Subcutaneous preadipocyte (primary cell): ENCODE measurements around the genes PPP1R18, TUBB and ATP6V1G2.

DNA sequence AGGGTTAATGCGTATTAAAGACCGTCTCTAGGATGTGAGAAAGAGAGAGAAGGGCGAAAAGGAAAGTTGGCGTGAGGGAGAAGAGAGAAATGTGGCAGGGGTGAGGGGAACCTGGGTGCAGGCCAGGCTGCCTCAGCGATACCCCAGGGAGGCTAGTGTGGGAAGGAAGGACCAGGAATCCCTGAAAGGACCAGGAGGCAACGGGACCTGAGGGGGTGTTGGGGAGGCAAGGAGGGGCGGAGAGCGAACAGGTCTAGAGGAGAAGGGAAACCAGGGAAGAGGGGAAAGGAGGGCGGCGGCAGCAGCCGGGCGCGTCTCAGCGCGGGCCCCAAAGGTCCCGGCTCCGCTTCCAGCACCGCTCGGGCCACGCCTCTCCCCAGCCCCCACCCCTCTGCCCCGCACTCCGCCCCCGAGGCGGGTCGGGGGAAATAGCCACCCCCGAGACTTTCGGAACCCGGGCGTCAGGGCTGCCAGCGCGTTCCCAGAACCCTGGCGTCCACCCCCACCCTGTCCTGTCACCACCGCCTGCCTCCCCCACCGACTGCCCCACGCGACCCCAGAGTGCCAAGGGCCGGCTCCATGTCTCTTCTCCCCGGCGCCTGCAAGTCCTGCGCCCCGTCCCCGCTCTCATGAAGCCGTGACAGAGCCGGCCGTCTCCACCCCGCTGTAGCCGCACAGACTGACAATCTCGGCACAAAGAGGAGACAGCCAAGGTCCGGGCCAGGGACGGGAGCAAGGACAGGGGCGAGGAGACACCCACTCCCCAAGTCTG, at the start of gene PPP1R18:
PPP1R18 (minus strand) TSS at position 323 of the 772 bp plus-strand sequence.
- CAGE, long polyA plus RNA = no peak

DNA sequence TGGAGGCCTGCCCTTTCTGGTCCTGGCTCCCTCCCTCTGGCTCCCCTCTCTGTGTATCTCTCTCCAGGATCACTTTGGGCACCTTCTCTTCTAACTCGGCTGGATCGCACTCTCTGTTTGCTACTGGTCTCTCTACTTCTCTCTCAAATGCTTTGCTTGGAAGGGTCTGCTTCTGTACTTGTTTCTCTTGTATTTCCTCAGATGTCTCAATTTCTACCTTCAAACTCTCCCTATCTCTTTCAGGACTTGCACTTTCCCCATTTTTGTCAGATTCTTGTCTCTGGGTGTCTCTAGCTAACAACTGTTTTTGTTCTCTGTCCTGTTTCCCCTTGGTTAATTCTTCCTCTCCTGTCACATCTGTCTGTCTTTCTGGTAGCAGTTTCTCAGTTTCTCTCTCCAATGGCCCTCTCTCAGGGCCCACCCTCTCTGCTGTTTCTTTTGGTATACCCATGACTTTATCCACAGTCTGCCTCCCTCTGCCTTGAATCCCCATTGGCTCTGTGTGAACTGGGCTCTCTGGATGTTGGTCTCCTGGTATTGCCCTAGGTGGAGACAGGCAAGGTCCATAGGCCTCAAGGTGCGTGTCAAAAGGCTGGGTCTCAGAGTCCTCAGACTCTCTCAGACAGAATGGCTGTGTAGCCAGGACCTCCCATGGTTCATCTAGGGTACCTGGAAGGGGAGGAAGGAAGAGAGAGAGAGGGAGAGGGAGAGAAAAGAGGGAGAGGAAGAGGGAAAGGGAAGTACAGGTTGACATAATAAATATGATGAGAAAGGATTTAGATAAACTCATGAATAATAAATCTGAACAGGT, 9.2 kb downstream of the MDC1 start:
- CAGE, long polyA plus RNA = no peak

DNA sequence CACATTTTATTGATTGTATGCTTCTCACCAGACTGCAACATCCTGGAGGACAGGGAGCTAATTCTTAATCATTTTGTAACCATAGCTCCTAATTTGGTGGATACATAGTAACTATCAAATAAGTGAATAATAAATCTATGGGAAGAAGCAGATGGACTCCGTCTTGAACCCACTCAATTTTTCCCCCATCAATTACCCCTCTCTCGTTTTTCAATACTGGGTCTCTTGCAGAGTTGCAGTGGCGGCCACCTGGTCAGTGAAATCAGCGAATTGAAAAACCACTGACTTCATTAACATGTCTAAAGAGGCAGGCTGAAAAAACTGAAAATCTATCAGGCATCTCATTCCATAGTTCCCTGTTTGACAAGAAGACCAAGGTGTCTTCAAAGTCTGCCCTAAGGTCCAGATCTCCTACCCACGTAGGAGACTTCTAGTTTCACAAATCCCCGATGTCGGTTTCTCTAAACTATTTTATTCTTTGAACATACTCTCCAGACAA, 925 bp upstream of the TUBB start:
- CAGE, long polyA plus RNA = no peak

DNA sequence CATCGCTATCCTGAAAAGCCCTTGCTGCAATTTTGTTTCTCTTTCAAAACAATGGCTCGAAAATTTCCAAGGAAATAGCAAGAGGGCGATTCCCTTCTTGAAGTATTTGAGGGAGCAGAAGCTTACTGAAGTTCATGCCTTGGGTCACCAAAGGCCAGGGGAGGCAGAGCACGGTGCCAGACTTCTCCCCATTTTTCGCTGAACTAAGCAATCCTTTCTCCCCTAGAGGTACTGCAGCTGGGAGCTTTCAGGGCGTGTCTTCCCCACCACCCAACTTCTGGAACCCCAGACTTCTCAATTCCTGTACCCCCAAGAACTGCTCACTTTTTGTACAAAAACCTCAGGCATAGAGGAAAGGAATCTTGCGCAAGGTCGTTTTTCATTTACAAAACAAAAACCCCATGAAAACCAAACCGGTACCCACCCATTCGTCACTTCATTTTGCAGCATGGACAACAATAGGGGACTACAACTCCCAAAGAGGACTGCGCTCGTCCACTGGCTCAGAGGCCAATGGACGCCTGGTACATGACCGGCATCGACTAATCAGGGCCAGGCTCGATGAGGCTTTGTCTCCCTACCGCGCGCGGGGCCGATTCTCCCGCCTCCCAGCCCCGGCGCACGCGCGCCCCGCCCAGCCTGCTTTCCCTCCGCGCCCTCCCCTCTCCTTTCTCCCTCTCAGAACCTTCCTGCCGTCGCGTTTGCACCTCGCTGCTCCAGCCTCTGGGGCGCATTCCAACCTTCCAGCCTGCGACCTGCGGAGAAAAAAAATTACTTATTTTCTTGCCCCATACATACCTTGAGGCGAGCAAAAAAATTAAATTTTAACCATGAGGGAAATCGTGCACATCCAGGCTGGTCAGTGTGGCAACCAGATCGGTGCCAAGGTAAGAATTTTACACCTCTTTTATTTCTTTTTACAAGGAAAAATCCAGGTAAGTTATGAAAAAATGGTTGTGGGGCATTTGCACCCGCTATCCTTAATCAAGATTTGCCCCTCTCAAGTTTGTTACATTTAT, at the start of gene TUBB:
TUBB (plus strand) TSS at position 676 of the 1,019 bp plus-strand sequence.
- CAGE, long polyA plus RNA = start-site peak on the plus strand centred at position 704 of the sequence, 60 bp wide, 2,034 and 482 reads in 2 replicates

- CAGE, long polyA plus RNA = no peak
Observed at GRCh38 chr6:30781392-30782589, 37.4 kb upstream of the IER3 start.

DNA sequence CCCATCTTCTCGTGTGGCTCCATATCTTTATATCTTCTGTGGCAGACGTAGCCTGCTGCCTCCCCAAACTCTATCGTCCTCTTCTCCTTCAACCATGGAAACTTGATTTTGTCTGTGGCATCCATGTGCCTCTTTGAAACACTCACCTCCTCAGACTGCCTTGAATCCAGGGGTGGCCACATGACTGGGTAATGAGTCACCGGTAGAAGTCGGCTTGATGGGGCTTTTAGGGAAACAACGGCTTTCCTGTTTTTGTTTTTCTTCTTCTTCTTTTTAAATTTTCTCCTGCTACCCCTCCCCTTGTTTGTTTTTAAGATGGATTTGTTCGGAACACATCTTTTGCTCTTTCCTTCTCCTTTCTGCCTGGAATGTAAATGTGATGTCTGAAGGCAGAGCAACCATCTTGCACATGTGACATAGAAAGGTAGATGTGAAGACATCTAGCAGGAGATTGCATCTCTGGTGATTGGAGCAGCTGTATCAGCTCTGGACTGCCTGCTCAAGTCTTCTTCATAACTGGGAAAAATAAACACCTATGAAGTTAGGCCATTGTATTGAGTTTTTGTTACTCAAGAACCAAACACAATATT, 70.0 kb upstream of the DDR1 start:
- CAGE, long polyA plus RNA = no peak

DNA sequence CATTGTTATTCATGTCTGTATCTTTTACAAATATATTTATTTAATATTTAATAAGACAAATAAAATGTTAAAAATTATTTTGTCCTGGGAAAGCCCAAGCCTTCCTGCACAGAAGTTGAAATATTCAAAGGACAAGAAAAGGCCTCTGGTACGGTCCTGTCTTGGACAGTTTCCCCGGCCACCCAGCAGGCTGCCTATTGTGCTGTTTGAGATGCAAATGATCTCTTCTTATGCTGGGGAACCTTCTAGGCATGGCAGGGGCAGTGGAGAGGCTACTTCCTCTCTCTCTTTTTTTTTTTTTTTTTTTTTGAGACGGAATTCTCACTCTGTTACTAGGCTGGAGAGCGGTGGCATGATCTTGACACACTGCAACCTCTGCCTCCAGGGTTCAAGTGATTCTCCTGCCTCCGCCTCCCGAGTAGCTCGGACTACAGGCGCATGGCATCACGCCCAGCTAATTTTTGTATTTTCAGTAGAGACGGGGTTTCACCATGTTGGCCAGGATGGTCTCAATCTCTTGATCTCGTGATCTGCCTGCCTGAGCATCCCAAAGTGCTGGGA, 45.9 kb upstream of the DDR1 start:
- CAGE, long polyA plus RNA = no peak

DNA sequence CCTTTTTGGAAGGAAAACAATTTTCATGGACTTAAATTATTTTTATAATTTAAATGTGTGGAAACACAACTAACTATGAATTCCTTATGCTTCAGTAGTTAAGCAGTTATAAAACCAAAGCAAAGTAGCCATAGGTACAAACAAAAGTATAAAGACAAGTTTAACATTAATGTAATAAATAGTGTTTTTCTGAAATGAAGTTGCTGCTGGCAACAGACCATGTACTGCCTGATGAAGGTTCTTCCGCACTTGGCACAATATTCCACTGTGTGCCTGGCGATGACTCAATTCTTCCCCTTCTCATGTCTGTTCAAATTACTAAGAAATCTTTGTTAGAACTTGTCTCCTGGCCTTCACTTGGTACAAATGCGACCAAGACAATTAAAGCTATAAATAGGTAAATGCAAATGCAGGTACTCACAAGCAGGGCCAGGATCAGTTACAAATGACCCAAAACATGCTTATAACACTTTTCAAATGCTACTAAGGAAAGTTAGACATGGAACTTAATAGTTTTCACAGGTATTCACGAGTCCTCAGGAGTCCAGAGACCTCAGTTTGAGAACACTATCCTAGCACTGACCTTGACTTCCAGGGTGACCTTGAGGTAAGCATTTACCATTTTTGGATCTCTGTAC, 8.2 kb upstream of the DDR1 start:
- CAGE, long polyA plus RNA = no peak

GRCh38 chr6:30885983-30886851, 1.9 kb downstream of the DDR1 start:
- CAGE, long polyA plus RNA = no peak

DNA sequence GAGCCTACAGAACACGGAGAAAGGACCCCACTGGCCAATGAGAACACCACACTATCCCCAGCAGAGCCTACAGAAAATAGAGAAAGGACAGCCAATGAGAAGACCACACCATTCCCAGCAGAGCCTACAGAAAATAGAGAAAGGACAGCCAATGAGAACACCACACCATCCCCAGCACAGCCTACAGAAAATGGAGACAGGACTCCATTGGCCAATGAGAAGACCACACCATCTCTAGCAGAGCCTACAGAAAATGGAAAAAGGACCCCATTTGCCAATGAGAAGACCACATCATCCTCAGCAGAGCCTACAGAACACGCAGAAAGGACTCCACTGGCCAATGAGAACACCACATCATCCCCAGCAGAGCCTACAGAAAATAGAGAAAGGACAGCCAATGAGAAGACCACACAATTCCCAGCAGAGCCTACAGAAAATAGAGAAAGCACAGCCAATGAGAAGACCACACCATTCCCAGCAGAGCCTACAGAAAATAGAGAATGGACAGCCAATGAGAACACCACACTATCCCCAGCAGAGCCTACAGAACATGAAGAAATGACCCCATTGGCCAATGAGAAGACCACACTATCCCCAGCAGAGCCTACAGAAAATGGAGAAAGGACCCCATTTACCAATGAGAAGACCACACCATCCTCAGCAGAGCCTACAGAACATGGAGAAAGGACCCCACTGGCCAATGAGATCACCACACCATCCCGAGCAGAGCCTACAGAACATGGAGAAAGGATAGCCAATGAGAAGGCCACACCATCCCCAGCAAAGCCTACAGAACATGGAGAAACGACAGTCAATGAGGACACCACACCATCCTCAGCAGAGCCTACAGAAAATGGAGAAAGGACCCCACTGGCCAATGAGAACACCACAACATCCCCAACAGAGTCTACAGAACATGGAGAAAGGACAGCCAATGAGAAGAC, 10.1 kb downstream of the MUCL3 start:
- CAGE, long polyA plus RNA = no peak

DNA sequence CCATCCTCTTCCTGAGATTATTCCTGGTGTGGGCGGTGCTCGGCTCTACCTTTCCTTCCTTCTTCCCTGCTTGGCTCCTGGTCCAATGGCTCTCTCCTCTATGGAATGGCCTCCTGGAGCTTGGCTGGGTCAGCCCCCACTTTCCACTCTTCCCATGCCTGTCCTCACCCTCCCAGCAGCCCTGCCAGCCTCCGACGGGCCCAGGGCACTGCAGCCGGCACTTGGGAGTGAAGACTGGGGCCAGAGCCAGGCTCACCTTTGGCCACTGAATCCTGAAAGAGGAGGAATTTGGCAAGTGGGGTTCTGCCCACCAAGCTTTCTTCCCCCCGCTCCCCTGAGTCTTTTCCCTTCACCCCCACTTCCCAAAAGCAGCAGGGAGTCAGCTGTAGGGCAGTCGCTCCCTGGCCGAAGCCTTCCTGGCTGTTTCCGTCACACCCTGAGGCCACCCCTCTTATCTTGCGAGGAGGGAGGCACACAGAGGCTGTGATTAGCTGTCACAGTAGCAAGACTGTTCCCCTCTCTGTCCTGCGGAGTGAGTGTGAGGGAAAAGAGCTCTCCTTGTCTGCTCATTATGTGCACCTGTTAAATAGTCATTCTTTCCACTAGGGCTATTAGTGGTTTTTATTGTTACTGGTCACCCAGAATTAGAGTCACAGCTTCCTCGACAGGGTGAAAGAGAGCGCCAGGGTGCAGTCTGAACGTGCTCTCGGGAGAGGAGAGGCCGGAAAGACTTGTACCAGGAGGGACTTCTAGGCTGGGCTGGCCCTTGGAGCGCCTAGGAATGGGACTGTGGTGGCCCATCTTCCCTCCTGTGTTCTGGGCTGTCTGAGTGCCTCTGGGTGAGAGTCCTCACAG, 6.4 kb upstream of the CDSN start:
- CAGE, long polyA plus RNA = no peak

- CAGE, long polyA plus RNA = no peak
Observed at GRCh38 chr6:31158992-31159826, 820 bp downstream of the TCF19 start.

- CAGE, long polyA plus RNA = no peak
Observed at GRCh38 chr6:31164892-31165735, 5.4 kb downstream of the POU5F1 start.

DNA sequence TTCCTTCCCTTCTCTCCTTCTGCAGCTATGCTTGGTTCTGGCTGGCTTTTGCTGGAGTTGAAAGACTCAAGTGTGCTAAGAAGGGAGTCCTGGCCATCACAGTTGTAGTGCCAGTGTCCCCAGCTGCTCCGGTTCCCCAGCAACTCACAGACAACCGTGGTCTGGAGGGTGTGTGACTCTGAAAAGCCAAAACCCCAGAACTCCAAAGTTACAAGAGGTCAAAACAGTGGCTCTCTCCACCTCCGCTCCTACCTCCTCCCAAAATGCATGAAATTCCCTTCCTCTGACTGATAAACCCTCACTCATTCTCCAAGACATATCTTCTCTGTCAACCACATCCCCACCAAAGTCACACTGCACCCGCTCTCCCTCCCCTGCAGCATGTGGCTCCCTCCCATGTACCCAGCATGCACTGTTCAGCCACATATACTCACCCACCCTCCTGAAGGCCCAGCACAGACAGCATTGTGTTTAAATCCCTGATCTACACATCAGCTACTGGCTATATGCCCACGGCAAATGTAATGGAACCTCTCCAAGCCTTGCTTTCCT, 5.4 kb upstream of the POU5F1 start:
- CAGE, long polyA plus RNA = no peak

DNA sequence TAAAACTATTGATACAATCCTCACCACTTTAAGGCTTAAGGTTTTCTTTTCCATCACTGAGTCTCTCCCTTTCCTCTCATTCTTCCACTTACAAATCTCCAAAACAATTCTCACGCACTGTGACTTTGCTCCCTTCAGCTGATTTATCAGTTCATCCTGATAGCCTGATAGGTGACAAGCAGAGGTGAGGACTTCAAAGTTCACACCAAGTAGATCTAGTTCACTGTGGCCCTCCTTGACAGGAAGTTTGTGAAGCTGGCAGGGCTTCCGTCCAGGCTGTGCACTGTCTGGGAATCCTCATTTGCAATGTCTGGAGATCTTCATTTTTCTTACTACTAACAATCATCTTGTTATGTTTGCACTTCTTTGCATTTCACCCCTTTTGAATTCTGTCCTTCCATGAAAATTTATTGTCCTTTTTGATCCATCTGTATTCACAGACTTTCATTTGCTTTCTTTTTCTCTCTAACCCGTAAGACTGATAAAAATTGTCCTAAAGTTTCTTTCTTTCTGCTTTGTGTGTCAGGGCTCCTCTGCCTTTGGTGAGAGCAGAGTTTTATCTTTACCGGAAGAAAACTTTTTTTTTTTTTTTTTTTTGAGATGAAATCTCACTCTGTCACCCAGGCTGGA, 35.3 kb upstream of the POU5F1 start:
- CAGE, long polyA plus RNA = no peak

DNA sequence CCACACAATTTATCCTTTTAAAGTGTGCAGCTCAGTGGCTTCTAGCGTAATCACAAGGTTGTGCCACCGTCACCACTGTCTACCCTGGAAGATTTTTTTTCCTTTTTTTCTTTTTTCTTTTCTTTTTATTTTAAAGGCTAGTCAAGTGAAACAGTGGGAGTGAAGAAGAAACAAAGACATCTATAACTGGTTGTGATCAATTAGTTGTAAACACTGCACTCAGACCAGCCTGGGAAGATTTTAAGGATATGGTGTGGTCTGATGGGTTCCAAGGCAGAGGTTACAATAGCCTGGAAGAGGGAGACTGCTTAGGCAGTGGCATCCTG, 1.4 kb upstream of the MICA start:
- CAGE, long polyA plus RNA = no peak

DNA sequence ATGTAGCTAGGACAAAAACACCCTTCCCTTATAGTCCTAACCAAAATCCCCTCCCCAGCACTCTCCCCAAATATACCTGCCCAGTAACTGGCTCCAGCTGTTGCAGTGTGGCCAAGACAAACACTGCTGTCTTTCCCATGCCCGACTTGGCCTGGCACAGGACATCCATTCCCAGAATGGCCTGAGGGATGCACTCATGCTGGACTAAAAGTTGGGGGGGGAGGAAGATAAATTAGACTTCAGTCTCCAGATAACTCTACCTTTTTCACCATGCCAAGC, 2.8 kb downstream of the DDX39B start:
- CAGE, long polyA plus RNA = no peak

DNA sequence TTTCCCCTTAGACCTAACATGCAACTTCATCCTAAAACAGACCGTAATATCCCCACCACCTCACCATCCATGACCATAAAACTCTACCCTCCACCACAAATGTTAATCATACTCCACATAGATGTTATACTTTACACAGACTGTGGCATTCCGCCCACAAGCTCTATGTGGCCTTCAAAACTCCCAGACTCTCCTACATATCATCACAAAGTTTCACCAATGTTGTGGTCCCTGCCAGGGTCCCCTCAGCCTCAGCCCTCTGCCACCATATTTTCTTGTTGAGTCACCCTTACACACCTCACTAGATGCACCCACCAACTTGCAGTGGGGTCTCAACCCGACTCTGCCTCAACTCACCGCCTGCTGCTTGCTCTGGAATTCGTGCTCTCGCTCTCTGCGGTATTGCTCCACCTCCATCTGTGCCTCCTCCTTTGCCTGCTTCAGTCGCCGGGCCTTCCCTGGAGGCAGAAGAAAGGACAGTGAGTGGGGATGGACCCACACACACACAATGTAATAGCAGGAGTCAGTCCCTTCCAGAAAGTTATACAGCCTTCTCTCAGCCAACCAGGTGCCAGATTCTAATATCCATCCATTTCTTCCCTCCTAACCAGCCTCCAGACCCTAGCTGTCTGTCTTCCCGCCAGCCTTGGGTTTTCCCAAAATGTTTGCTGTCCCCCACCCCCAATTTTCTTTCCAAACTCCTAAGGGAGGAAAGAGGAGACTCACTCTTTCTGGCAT, 487 bp downstream of the ATP6V1G2 start:
- CAGE, long polyA plus RNA = no peak

DNA sequence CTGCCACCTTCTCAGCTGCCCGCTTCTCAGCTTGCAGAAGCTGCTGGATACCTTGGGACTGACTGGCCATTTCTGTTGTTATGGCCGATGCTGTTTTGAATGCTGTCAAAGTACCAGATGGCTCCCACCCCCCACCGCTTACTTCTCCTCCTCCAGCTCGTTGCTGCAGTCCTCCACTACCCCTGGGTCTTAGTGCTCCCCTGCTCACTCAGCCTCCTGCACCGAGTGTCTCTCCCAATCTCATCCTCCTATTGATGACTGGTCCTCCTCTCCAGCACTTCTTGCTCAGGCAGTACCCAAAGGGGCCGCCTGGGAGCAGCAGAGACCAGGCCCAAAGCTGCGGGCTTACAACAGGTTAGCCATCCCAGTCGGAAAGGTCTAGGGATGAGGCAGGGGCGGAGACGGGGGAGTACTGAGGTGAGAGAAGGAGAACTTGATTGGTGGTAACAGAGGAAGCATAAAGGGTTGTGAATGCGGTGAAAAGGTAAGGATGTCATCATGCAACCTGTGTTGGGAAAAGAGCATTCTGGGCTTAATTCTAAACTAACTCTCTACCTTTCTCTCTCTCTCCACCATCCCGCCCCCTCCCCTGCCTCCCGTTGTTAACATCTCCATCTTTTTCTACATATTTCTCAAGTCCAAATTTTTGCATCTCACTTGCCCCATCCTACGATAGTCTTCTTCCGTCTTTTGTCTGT, at the start of gene ATP6V1G2:
ATP6V1G2 (minus strand) TSS at position 119 of the 698 bp plus-strand sequence.
- CAGE, long polyA plus RNA = no peak

- CAGE, long polyA plus RNA = no peak
Observed at GRCh38 chr6:31585432-31585919, 601 bp upstream of the LST1 start.